Mucosa of descending colon (tissue), 1 donor: ENCODE data around the gene RIBC2.

DNA sequence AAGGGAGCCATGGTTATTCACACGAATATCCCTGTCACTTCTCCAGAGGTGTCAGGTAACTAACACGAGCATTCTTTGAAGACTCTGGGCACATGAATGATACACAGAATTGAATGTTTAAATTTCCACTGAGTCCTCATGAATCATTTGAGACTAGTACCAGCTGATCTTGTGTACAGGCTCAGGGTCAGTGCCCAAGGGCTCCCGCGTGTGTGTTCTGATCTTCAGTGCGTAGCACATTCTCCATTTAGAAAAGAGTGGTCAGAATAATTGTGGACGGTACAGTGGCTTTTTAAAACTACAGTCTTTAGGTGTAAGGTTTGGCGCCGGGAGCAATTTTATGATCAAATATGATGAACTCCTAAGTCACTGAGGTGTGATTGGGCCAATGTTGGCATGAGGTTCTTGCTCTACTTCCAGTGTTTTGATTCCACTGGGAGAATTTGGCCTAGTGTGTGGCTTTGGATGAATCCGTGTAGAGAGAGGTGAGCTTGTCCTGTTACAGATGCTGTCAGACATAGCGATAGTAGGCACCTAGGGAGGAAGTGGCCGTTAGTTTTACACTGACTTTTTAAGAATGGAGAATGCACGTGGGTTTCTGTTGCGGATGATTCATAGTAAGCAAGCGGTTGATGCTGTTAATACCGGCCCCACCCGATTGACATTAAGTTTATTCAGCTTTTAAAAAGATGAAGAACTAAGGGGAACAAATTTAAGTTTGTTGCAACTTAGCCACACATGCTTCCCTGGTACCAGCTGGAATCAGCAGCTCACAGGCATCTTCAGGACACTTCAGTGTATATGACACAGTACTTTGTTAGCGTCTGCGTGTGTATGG is 22.2 kb downstream of the NUP50 start:
- PRO-cap, result no peak

DNA sequence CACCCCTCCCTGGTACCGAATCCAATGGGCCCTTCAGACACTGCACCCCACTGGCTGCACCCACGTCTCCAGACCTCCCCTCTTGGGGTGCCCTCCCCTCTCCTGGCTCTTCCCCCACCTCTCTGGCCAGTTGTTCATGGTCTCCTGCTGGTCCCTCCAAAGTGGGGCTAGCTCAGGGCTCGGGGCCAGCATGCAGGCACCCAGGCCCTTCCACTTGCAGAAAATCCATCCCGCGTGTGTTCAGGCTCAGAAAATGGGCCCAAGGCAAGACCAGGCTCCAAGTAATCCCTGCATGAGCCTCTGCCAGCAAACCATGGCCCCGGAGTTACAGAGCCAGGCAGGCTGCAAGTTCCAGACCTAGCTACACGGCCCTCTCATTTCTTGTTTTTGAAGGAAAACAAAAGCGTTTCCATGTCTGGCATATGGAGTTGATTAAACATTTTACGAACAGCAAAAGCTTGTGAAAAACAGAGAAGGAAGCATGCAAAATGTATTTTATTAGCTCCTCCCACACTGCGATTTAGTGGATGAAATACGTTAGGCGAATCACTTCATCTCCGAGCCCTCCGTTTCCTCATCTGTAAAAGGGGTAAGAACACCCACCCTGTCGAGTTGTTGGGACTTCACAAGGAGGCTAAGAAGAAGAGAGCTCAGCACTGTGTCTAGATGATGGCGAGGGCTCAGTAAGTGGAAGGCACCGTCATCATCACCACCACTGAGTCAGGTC is 29.7 kb downstream of the KIAA0930 start:
- PRO-cap, result no peak

- PRO-cap, result no peak
Measured at GRCh38 chr22:45225717-45226388, 14.8 kb downstream of the KIAA0930 start.

GRCh38 chr22:45267902-45268516 is 16.7 kb upstream of the UPK3A start:
- PRO-cap, result no peak

GRCh38 chr22:45413288-45414369 is at the start of gene RIBC2:
Gene RIBC2 (plus strand): TSS chr22:45413693.
- PRO-cap, result bidirectional peak, plus-strand start at chr22:45413739, minus-strand start at chr22:45413616

DNA sequence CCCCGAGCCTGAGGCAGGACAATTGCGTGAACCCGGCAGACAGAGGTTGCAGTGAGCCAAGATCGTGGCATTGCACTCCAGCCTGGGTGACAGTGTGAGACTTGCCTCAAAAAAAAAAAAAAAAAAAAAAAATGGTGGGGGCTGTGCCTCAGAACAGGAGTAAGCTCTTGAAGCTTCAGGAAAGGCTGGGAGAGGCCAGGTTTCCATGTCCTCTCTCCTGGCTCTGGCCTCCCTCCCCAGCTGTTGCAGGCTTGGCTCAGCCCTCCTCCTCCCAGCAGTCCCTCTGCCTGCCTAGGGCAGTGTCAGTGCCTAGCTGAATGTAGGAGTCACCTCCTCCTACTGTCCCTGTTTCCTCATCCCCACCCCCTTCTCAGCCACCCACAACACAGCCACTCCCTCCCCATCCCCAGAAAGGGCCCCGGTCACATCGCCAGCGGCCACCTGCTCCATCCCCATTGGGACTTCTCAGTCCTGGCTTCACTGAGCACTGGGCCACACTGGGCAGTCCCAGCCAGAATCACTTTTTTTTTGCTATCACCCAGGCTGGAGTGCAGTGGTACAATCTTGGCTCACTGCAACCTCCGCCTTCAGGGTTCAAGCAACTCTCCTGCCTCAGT is 3.0 kb upstream of the FBLN1 start:
- PRO-cap, result no peak

DNA sequence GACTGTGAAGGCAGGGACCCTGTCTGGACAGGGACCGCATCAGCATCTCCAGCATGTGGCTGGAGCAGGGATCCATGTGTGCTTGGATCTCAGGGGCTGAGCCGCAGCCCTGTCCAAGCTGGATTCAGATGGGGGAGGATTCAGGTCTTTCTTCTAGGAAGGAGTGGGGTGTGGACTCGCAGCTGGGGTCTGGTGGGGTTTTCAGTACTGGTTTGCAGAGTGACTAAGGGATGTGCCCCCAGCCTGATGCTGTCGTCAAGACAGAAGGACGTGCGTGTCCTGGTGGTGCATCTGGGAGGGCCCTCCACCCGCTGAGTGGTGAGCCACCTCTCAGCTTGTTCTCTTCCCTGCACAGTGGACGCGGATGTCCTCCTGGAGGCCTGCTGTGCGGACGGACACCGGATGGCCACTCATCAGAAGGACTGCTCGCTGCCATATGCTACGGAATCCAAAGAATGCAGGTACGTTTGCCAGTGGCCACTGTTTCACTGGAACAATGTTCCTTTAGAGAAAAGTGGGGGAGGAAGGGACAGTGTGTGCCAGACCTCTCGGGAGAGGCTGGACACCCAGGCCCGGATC is 15.7 kb downstream of the FBLN1 start:
- PRO-cap, result no peak

DNA sequence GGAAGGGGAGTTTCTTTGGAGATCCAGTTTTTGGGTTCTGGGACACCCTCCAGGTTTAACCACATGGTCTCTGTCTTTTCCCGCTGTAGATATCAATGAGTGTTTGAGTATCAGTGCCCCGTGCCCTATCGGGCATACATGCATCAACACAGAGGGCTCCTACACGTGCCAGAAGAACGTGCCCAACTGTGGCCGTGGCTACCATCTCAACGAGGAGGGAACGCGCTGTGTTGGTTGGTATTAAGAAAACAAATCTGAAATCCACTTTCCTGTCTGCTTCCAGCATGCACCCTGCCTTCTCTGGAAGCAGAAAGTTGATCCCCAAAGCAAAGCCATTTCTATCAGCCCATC is 38.4 kb downstream of the FBLN1 start:
- PRO-cap, result no peak

DNA sequence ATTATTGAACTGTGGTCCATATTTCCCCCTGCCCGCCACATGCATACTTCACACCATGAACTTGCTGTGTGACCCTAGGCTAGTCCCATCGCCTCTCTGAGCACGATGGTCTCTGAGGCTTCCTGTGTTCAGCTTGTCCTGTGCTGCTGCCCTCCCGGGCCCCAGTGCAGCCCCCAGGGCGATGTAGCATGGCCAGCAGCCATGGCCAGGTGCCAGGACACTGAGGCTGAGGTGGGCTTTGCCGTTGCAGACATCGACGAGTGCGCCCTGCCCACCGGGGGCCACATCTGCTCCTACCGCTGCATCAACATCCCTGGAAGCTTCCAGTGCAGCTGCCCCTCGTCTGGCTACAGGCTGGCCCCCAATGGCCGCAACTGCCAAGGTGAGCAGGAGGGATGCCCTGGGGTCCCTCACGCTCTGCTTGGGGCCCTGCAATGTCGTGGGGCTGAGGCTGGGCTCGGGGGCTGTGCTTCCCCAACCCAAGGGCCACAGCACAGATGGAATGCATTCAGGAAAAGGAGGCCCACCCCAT is 45.7 kb downstream of the FBLN1 start:
- PRO-cap, result no peak

GRCh38 chr22:45550411-45550728 is 47.7 kb downstream of the FBLN1 start:
- PRO-cap, result no peak

DNA sequence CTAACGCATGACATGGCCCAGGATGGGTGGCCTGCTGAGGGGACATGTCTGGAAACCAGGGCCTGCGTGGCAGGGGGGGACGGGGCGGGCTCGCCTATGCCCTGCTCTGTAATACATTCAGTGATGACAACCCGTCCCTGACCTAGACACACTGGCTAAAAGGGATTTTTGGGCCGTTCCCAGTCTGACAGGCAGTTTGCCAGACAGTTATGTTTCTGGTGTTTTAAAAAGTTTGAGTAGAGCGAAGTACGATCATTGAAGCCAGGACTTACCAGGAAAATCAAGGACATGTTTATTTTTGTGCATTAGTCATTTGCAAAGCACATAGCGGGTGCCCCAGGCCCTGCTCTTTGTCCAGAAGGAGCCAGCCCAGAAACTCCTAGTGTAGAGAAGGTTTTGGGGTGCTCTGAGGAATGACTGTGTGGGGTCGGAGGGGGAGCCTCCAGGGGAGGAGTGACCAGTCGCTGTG is 50.7 kb downstream of the FBLN1 start:
- PRO-cap, result no peak

- PRO-cap, result no peak
Measured at GRCh38 chr22:45608961-45609296, 62.7 kb upstream of the ATXN10 start.

DNA sequence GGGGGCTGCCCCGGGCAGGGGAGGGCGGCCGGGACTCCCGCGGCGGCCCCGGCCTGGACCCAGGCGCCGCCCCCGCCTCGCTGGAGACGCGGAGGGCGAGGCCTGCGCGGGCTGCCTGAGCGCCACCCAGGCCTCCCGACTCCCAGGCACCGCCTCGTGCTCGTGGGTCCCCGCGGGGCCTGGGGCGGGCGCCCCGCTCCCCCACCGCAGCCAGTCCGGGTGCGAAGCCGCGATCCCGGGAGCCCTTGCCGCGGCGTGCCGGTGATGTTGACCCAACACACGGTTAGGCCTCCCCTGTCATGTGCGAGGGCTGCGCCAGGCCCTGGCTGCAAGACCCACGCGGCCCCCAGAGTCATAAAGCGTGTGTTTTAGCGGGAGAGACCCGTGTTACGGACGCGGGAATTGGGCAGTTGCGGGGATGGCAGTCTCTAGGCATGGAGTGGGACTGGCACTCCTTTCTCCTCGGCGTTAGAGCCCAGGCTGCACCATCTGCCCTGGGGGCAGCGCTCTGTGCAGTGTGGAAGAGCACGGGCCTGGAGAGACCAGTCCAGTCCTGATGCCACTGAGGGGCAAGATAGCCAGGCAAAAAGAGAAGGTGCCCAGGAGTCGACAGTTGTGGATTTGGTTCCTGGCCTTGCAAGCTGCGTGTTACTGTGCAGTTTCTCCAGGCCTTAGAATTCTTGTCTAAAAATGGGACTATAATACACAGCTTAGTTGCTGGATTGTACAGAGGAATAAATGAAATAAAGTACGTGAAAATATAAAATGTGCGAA is 749 bp downstream of the ATXN10 start:
- PRO-cap, result bidirectional peak, plus-strand start at position 85 of the sequence, minus-strand start at position 79 of the sequence

GRCh38 chr22:45672999-45674277 is 1.8 kb downstream of the ATXN10 start:
- PRO-cap, result no peak

- PRO-cap, result no peak
Measured at GRCh38 chr22:45817897-45818963, 146.6 kb downstream of the ATXN10 start.

GRCh38 chr22:45919397-45919871 is 57.5 kb downstream of the WNT7B start:
- PRO-cap, result no peak

DNA sequence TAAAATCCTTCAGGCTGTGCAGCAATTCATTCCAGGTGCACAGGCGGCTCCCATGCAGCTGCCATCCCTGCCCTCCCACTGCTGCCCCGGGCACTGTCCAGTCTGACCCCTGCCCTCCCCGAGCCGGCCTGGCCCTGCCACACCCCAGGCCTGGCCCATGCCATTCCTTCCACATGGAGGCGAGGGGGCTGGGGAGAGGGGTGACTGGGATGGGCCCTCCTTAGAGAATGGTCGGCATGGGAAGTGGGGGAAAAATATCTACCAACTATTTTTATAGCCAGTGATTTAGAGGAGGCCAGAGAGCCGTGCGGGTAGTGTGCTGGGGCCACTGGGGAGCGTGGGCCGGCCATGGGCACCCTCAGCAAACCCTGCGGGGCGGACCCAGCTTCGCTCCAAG is 21.9 kb downstream of the WNT7B start:
- PRO-cap, result no peak

DNA sequence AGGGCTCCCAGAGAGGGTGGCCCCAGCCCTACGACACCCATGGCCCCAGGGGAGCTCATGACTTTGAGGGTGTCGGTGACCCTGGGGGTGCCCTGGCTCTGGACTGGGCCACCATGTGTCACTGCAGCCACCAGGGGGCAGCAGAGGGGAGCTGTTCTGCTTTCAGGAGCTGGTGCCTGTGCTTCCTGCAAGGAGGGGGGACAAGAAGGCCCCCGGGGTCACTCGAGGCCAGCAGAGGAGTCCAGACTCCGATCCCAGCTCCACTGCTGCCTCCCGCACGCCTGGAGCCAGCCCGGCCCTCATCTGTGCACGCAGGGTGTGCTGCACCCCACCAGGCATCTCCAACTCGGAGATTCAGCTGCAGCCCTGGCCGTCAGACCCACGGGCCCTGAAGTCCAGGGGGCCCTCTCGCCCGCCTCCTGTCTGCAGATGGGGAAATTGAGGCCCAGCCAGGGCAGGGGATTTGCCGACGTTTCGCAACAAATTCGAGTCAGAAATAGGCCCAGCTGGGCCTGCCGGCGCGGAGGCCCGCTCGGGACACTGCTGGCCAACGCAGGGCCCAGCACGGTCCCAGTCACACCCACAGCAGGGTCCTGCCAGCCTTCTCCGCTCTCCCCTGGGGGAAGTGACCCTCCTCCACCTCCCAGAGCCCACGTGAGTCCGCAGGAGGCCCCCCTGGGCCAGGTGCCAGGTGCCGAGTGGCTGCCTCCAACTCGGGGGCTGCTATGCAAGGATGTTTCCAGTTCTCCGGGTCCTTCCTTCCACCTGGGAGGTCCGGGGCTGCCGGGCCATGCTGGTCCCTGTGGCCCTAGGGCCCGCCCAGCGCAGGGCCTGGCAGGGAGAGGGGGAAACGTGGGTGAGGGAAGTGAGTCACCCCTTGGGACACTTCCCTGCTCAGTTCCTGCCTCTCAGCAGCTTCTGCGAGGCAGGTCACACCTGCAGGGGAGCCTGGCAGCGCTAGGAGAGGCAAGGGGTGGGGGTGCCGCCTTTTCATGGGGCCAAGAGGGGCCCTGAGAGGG is 29.7 kb upstream of the WNT7B start:
- PRO-cap, result no peak

GRCh38 chr22:46035905-46036798 is 59.2 kb upstream of the WNT7B start:
- PRO-cap, result bidirectional peak, plus-strand start at chr22:46036128, minus-strand start at chr22:46035957; unidirectional peak, minus-strand start at chr22:46036377

GRCh38 chr22:46048155-46048782 is 71.3 kb upstream of the WNT7B start:
- PRO-cap, result no peak